Fibroblast of villous mesenchyme (primary cell): ENCODE results near the gene PRSS38.

- CAGE, long polyA plus RNA, result no peak
Observed at GRCh38 chr1:226827168-226827894, 43.1 kb upstream of the PSEN2 start.

DNA sequence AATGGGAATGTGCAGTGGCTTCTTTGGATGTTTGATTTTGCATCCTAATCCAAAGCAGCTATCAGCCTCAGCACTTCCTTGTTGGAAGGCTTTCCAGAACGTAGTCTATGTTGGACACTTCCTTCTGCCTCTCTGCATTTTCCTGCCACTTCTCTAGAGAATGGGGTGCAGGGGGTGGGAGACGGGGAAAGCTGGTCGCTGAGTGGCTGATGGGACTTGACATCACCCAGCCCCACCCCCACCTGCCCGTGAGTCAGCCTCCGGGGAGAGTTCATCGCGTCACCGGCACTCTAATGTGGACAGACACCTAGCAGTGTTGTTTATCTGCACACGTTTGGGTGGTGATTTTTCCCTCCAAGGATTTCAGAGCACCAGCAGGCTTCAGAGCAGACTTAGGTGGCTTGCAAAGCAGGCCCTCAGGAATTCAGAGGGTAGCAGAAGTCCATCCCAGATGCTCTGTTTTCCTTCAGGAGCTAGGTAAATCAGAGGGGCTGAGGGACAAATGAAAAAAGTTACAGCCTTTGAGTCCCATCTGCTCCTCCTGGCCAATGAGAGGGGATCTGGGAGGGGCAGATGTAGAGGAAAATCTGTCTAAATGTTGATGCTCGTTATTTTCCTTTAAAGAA, 5.6 kb downstream of the PSEN2 start:
- CAGE, long polyA plus RNA, result no peak

DNA sequence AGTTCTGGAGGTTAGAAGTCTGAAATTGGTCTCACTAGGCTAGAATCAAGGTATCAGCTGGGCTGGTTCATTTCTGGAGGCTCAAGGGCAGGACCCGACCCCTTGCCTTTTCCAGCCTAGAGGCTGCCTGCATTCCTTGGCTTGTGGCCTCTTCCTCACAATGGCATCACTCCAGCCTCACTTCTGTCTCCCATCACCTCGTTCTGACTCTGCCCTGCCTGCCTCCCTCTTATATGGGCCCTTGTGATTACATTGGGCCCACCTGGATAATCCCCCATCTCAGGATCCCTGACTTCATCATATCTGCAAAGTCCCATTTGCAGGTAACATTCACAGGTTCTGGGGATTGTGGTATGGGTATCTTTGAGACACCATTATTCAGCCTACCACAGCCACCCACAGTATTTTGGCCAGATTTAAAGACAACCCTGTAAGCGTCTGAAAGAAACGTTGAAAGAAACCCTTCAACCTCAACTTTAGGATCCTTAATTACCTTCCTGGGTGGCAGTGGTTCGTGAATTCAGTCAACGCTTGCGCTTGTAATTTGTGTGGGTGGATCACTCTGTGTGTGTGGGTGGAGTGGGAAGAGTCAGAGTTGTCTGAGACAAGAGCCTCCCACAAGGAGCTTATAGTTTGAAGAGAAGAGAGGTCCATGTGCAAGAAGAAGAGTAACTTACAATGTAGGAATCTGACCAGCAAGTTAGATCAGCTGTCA, 8.2 kb downstream of the COQ8A start:
- CAGE, long polyA plus RNA, result no peak

GRCh38 chr1:226985588-226986362, 45.7 kb downstream of the COQ8A start:
- CAGE, long polyA plus RNA, result no peak

DNA sequence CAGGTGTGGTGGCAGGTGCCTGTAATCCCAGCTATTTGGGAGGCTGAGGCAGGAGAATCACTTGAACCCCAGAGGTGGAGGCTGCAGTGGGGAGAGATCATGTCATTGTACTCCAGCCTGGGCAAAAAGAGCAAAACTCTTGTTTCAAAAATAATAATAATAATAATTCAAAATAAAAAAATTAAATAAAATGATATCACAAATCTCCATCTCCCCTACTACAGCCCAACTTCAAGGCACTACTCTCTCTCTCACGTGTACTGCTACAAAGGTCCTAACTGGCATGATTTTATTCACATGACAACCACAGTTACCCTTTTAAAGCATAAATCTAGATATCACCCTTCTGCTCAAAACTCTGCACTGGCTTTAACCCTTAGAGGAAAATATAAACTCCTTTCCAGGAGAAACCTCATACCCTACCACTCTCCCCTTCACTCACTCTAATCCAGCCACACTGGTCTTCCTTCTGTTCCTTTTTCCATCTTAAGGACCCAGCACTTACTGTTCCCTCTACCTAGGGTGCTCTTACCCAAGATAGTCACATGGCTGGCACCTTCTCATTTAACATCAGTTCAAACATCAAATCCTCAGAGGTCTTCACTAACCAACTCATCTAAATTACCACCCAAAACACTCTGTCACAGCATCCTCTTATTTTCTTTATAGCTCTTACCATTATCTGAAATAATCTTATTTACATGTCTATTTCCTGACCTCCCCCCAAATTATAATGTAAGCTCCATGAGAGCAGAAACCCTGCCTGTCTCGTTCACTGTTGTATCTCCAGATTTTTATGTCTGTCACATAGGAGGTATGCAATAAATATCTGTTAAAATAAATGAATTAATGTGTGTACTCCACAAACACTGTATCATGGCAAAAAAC, 29.2 kb downstream of the CDC42BPA start:
- CAGE, long polyA plus RNA, result no peak

DNA sequence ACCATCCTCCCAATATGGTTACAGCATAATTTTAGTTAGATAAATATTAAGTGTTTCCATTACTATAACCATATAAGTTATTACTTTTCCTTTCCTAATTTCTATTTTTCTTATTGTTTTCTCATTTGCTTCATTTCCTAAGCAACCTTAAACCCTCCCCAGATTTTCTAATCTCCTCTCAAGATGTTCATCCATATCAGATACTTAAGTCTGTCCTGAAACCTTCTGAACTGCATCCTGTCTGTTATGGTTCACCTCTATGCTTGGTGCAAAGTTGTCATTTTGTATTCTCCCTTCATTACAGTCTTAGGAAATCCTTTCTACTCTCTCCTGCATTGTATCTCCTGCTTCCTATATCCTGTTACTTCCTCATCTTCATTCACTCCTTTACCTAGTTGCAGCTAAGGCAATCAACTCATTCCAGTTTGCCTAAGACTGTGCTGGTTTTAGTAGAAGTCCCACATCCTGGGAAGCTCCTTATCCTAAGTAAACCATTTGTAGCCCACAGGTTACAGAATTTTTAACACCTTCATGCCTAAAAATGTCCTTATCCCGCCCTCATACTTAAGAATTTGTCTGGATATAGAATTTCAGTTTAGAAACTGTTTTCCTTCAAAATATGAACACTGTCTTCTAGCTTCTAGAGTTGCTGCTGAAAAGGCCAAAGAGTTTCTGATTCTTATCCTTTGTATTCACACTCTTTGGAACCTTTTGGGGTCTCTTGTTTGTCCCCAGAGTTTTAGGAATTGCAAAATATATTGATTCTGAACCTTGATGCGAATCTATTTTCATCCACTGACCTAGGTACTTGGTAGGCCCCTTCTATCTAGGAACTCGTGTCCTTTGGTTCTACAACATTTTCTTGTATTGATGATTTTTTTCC, 16.2 kb downstream of the CDC42BPA start:
- CAGE, long polyA plus RNA, result no peak

GRCh38 chr1:227315739-227316842, 2.2 kb downstream of the CDC42BPA start:
- CAGE, long polyA plus RNA, result no peak

- CAGE, long polyA plus RNA, result no peak
Observed at GRCh38 chr1:227541893-227543108, 21.1 kb upstream of the ZNF678 start.

- CAGE, long polyA plus RNA, result no peak
Observed at GRCh38 chr1:227733759-227734383, 1.2 kb downstream of the JMJD4 start.

DNA sequence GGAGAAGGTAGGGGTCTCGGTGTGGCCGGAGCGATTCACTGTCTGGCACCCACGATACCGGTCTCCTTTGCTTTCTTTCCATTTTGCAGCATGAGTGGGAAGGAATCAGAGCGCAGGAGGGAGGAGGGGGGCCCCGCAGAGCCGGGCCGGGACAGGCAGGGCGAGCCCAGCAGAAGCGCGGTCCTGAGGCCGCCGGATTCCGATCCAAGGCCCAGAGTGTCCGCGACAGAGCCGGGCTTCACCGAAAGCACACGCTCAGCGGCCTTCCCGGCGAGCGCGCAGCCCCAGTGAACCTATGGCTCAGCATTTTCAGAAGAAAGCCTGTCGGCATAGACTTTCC, 28.0 kb upstream of the PRSS38 start:
- CAGE, long polyA plus RNA, result no peak

GRCh38 chr1:227815638-227815837, at the start of gene PRSS38:
Gene PRSS38 (plus strand): TSS chr1:227815675.
- CAGE, long polyA plus RNA, result no peak

GRCh38 chr1:227892494-227893095, 55.1 kb downstream of the WNT9A start:
- CAGE, long polyA plus RNA, result no peak

- CAGE, long polyA plus RNA, result no peak
Observed at GRCh38 chr1:227934421-227935206, 13.1 kb downstream of the WNT9A start.

DNA sequence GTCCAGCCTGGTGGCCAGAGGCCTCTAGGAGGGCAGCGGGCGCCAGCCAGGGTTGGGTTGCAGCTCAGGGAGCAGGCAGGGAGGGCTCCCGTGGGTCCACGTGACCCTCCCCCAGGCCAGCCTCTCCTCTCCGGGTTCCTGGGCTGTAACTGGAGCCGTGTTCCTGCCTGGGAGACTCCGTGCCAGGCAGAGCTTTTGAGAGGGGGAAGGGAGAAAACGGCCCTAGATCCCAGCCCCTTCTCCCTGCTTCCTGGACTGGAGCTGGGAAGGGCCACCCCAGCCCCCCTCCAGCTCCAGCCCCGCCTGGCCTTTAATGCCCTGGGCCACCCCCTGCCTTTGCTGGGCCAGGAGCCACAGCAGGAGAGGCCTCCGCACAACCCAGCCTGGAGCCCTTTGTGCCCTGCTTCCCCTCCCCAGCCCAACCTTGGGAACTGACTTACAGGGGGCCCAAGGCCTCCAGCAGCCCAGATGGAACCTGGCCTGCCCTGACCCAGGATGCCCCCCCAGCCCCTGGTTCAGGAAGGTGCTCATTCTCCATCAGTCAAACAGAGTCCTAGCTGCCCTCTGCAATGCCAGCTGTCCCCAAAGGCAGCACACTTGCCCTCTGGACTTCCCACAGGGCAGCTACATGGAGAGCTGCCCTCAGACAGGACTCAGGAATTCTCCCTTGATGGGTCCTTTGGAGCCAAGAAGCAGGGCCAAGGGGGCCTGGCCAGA, 2.2 kb downstream of the WNT9A start:
- CAGE, long polyA plus RNA, result no peak

- CAGE, long polyA plus RNA, result no peak
Observed at GRCh38 chr1:228013188-228013683, 6.4 kb downstream of the WNT3A start.

GRCh38 chr1:228105285-228105806, 2.2 kb upstream of the C1orf35 start:
- CAGE, long polyA plus RNA, result no peak

DNA sequence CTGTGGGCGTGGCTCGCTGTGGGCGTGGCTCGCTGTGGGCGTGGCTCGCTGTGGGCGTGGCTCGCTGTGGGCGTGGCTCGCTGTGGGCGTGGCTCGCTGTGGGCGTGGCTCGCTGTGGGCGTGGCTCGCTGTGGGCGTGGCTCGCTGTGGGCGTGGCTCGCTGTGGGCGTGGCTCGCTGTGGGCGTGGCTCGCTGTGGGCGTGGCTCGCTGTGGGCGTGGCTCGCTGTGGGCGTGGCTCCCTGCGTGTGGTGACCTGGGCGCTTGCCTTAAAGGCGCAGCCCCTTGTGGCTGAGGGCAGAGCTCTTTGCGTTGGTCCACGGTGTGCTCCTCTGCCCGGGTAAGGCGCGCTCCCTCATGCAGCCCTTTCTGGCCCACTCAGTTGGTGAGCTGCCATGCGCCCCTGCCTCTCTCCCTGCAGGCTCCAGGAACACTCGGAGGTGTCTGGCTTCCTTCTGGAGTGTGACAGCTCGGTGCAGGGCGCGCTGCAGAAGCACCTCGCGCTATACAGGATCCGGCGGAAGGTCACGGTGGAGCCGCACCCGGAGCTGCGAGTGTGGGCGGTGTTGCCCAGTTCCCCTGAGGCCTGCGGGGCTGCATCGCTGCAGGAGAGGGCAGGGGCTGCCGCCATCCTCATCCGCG, 8.8 kb downstream of the IBA57 start:
- CAGE, long polyA plus RNA, result no peak

- CAGE, long polyA plus RNA, result no peak
Observed at GRCh38 chr1:228209029-228209640, 1.3 kb downstream of the OBSCN start.

DNA sequence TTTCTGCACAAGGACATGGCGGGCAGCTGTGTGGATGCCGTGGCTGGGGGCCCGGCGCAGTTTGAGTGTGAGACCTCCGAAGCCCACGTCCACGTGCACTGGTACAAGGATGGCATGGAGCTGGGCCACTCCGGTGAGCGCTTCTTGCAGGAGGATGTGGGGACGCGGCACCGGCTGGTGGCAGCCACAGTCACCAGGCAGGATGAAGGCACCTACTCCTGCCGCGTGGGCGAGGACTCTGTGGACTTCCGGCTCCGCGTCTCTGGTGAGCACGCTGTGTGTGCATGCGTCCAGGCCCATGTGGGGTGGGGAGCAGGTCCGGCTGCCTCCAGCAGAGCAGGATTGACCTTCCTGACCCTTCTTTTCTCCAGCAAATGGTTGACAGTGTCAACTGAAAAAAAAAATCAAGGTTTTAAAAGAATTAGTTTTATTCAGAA, 9.2 kb downstream of the OBSCN start:
- CAGE, long polyA plus RNA, result no peak

- CAGE, long polyA plus RNA, result no peak
Observed at GRCh38 chr1:228244232-228244836, 36.5 kb downstream of the OBSCN start.